SK-N-DZ (cell line): ENCODE data around the genes ARHGEF2 and TMEM79.

DNA sequence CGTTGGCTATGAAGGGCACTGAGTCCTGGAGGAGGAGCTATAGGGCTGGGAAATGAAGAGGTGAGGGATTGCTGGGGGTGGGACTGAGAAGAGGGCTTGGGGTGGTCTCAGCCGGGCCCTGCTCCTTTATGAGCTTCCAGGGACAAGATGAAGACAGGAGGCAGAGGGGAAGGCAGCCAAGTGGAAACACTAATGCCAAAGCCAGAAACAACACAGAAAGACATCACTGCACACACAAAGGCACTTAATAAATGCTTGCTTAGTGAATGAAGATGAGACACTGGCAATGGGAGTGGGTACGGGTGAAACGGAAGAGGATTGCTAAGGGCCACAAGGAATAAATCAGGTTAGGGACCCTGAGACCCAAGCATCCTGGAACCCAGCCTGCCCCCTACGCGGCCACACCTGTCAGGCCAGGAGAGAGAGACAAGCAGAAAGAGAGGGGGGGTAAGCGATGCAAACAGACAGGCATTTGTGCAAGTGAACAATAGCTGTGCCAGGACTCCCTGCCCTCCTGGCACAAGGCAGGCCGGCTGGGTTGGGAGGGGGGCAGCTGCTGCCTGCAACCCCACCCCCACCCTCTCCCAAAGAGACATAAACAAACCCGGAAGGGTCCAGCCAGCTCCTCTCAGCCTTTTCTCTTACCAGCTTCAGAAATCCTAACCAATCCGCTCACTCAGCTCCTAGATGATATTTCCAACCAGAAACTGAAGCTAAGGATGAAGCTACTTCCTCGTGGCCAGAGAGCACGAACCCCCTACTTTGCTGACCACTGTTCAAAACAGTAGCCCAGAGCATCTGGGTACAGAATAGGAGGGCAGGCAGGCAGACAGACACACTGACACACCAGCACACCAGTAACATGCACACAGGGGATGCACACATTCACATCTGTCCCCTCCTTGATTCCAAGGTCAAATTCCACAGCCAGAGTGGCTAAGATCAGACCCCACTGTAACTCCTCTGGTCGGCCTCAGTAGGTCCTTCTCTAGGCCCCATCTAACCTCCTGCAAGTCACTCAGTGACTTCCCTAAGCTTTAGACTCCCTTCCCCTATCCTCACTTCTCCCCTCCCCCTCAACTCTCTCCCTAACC is 3.6 kb downstream of the ARHGEF2 start:
RAMPAGE:
- cytosol, long total RNA = no peak
- nucleus, long total RNA = no peak

RAMPAGE:
- cytosol, long total RNA = no peak
- nucleus, long total RNA = start-site peak on the minus strand at chr1:155978533-155978647, 119 and 20 reads in 2 replicates
Observed at GRCh38 chr1:155978019-155978982, at the start of gene ARHGEF2. Gene ARHGEF2, minus strand, starts transcription at chr1:155978547.

RAMPAGE:
- cytosol, long total RNA = no peak
- nucleus, long total RNA = no peak
Observed at GRCh38 chr1:155982869-155984176, 5.0 kb upstream of the ARHGEF2 start.

DNA sequence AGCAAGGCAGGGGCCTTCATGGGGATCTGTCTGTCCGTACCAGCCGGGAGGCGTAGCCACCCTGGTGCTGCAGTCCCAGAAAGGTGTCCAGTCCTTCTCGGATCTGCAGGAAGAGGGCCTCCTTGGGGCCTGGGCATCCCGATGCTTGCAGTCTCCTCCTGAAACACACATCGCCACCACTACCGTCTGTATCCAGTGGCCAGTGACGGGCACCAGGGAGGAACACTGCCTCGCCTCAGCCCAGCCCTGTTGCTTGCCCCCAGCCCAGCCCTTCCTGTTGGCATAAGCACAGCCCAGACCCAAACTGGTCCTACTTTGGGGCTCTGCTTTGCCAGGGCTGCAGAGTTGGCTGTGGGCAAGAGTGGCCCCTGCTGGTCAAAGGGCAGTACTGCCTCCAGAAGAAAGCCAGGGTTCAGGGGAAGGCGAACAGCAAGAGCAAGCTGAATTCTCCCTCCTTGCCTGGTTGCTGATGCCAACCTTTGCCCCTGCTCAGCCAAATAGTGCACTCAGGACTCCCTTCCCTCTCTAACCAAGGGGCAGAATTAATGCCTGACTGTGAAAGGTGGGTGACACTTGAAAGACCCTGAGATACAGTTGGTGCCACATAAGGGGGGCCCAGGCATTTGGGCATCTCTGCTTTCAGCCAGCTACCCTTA is 11.0 kb upstream of the ARHGEF2 start:
RAMPAGE:
- cytosol, long total RNA = no peak
- nucleus, long total RNA = no peak

RAMPAGE:
- cytosol, long total RNA = no peak
- nucleus, long total RNA = no peak
Observed at GRCh38 chr1:156086077-156086781, 4.0 kb upstream of the MEX3A start.

DNA sequence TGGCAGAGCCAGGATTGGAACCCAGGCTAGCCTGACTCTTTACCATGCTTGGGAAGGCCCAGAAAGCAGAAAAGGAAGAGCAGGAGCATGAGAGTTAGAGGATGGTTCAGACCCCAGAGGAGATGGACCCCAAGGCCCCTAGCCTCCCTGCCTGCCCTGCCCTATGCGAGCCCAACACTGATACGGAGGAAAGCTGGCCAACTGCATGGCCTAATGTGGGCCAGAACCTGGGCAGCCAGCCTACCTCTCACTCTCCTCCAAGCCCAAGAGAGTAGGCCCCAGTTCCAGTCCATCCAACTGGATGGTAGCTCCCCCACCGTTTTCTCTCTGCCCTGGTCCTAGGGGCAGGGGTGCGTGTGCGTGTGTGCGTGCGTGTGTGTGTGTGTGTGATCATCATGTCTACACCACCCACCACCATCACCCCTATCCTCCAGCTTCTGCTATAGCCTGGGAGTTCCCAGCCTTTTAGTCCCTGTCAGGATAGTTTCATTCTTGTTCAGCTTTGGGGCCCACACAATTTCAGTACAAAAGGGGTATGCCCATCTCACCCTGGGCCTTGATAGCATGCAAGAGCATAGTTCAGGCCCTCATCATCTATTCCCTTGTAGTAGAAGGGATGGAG is 15.4 kb upstream of the MEX3A start:
RAMPAGE:
- cytosol, long total RNA = no peak
- nucleus, long total RNA = no peak

RAMPAGE:
- cytosol, long total RNA = no peak
- nucleus, long total RNA = no peak
Observed at GRCh38 chr1:156152179-156153106, 942 bp upstream of the SEMA4A start.

GRCh38 chr1:156160694-156161933 is 7.7 kb downstream of the SEMA4A start:
RAMPAGE:
- cytosol, long total RNA = no peak
- nucleus, long total RNA = no peak

GRCh38 chr1:156182170-156182390 is 11.8 kb upstream of the SLC25A44 start:
RAMPAGE:
- cytosol, long total RNA = no peak
- nucleus, long total RNA = no peak

DNA sequence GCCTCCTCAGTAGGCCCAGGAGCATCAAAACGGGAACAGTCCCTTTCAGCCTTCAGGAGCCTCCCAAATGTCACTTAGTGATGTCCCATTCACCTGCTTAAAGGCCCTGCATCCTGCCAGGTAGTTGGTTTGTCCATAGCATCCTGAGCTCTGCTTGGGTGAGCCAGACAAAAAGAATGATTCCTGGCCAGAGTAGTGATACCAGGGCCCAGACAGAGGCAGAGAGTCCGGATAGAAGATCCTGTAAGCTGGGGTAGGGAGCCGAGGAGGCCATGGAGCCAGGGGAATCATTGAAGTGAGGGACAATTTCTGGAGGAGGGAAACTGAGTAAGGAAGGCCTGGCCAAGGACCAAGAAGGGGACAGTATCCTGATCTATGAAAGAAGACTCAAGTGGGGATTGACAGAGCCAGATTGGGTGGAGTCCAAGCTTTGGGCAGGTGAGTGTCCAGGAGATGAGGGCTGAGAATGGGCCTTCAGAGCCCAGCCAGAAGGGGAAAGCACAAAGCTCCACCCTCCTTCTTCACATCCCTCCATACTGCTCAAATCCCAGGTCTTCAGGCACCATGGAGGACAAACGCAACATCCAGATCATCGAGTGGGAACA is 5.5 kb downstream of the SLC25A44 start:
RAMPAGE:
- cytosol, long total RNA = no peak
- nucleus, long total RNA = no peak

DNA sequence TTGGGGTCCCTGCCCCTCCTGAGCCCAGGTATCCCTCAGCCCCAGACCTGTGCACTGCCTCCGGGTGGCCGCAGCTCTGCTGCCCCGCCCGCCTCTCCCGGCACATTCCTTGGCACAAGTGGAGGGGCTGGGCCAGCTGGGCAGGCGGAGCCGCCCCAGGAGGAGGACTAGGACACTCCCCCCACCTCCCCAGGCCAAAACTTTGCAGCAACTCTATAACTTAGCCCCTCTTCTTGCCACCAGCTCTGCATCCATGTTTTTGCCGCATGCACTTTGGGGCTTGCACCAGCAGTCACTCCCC is 608 bp downstream of the PAQR6 start:
RAMPAGE:
- cytosol, long total RNA = no peak
- nucleus, long total RNA = no peak

RAMPAGE:
- cytosol, long total RNA = no peak
- nucleus, long total RNA = no peak
Observed at GRCh38 chr1:156283749-156284612, at the start of gene TMEM79. Gene TMEM79, plus strand, starts transcription at chr1:156284325.

RAMPAGE:
- cytosol, long total RNA = no peak
- nucleus, long total RNA = no peak
Observed at GRCh38 chr1:156337148-156338137, 649 bp downstream of the CCT3 start.

RAMPAGE:
- cytosol, long total RNA = no peak
- nucleus, long total RNA = no peak
Observed at GRCh38 chr1:156420677-156421055, 51.7 kb downstream of the RHBG start.

DNA sequence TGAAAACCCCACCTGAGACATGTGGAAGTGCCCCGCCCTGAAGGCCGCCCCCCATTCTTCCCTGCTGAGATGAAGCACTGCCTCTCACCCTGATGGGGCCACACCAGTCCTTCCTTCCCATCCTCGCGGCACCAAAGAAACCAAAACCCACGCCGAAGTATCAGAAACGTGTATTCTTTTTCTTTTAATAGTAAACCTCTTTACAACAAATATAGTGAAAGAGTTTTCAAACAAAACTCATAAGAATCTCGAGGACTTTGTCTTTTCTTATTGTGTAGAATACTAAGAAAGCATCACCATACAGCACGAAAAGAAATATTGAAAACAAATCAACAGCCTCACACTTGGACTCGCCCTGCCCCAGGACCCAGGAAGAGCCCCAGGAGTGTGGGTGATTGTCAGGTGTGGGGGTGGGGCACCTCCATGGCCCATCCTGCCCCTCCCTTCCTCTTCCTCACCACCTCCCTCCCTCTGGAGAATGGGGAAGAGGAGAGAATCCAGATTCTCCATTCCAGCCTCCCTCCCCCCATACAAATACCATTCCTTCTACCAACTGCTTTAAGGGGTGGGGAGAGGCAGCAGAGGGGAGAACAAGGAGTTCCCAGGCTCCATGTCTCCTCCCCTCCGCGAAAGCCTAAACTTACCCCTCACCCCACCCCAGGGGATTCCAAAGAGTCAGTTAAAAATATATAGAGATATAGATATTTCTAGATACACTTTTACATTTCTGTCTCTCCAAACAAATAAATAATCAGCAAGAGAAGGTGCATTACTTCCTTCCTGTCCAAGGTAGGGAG is 36.8 kb downstream of the MEF2D start:
RAMPAGE:
- cytosol, long total RNA = no peak
- nucleus, long total RNA = no peak

DNA sequence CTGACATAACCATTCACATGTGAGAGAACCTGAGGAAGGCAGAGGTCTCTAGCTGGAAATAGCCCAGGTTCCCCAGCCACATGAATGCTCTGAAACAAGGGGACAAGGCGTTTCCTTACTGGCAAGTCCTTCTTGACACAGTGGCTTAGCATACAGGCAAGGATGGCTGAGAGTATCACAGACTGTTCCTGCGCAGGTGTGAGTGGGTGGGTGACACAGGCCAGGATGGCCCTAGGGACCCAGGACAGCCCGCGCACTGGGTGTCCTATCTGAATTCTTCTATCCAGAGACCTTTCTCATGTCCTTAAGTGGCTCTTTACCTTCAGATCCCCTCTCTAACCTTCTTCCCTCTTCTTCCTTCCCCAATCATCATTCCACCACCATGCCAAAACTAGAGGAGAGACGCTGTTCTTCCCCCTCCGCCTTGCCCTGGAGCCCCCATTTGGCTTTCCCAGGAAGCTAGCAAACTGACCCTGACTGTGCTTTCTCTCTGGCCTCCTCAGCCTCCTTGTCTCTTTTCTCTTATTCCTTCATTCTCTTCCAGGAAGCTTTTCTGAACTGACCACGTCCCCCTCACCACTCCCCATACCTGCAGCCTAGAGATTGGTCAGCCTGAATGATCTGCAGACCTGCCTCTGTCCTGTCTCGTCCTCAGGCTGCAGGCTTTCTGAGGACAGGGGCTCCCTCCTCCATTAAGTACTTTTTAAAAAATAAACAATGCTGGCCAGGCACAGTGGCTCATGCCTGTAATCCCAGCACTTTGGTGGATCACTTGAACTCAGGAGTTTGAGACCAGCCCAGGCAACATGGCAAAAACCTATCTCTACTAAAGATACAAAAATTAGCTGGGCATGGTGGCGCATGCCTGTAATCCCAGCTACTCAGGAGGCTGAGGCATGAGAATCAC is 26.9 kb downstream of the MEF2D start:
RAMPAGE:
- cytosol, long total RNA = no peak
- nucleus, long total RNA = no peak

RAMPAGE:
- cytosol, long total RNA = no peak
- nucleus, long total RNA = no peak
Observed at GRCh38 chr1:156488449-156488960, 12.1 kb downstream of the MEF2D start.

GRCh38 chr1:156491245-156491592 is 9.4 kb downstream of the MEF2D start:
RAMPAGE:
- cytosol, long total RNA = no peak
- nucleus, long total RNA = no peak

GRCh38 chr1:156498672-156499660 is 1.6 kb downstream of the MEF2D start:
RAMPAGE:
- cytosol, long total RNA = no peak
- nucleus, long total RNA = no peak

RAMPAGE:
- cytosol, long total RNA = no peak
- nucleus, long total RNA = no peak
Observed at GRCh38 chr1:156524252-156525099, 23.9 kb upstream of the MEF2D start.